Epithelial cell of prostate (primary cell): ENCODE data around the genes ZNF641 and DDX23.

- RRBS: no CpG with 5 or more reads among the region's 2 CpGs
Measured at GRCh38 chr12:47762950-47763332, 4.3 kb upstream of the RAPGEF3 start.

DNA sequence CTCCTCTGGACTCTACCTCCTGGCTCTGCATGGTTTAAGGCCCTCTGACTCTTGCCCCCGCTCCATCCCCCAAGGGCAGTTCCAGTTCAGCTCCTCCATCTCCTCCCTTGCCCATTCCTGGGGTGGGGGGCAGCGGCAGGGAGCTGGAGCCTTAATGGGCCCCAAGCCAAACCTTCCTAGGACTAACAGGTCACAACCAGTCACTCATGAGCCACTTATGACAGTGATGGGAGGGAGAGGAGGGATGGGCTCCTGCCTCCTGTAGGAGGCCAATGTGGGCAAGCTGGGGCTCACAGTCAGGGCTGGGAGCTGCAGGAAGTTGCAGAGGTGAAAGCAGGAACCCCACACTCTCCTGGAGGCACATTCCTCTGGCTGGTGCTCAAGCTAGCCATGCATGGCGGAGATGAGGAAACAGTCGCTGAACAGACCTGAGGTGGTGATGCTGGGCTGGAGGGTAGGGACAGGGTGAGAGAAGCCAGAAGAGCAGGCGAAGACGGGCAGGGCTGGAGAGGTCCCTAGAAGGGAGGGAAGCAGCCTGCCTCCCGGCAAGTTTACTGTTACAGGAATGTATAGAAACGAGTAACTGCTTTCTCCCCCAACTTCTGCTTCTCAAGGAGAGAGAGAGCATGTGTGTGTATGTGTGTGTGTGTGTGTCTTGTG is 5.0 kb upstream of the RAPGEF3 start:
- RRBS: no CpG with 5 or more reads among the region's 8 CpGs

GRCh38 chr12:47811478-47812500 is 7.9 kb downstream of the HDAC7 start:
- RRBS: no CpG with 5 or more reads among the region's 16 CpGs

GRCh38 chr12:47813479-47814557 is 5.9 kb downstream of the HDAC7 start:
- RRBS: no CpG with 5 or more reads among the region's 11 CpGs

DNA sequence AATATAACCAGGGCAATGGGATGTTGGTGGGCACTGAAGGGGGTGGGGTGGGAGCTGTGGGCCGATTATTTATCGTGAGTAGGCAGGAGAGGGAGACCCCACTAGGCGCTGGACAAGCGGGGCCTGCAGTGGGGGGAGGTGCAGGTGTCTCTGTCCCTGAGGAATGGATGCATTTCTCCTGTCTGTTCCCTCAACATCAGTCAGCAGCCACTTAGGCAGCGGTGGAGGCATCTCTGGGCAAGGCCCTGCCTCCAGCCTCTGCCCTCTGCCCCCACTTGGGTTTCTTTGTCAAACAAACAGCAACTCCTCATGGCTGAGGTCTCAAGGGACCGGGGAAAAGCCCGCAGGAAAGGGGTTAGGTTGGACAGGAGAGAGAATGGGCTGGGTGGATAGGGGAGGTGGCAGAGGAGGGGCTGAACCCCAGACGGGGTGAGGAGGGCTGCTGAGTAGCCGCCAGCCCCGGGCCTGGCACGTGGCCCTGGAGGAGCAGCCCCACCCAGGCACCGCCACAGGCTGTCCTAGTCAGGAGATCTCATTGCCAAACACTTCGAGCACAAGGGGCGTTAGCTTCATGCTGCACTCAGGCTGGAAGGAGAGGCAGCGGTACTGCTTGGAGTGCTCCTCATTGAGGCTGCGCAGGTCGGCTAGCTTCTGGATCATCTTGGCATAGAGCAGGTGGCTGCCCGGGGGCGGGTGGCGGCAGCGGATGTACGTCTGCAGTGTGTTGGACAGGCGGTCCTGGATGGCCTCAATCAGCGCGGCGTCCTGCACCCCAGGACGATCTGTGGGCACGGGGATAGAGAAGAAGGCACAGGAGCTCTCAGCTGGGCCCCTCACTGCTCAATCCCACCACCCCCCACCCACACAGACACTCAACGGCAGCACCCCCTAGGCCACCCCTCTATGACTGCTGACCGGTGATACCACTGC is 24.8 kb upstream of the HDAC7 start:
- RRBS: no CpG with 5 or more reads among the region's 30 CpGs

DNA sequence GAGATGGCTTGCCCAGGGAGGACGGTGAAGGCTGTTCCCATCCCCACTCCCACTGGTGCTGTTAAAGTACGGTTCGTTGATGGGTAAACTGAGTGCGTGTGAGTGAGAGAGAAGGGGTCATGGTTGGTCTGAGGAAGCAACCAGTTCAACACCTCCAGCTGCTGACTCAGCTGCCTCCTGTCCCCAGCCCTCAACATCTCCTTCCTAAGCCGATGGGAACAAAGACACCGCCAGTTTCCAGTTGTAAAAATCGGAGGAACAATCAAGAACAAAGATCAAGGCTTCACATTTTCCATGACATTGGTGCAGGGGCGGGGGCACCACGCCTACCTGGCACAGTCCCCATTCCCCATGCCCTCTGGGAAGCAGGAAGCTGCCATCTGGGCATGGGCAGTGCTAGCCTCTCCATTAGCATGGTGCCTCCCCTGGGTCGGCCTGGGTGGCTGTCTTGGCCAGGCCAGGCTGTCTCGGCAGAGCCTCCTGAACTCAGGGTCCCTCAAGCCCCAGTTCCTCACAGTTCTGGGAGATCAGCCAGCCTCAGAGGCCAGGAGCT is 19.8 kb upstream of the TMEM106C start:
- RRBS: no CpG with 5 or more reads among the region's 11 CpGs

GRCh38 chr12:48037802-48038302 is 33.6 kb upstream of the COL2A1 start:
- RRBS: no CpG with 5 or more reads among the region's 5 CpGs

GRCh38 chr12:48122300-48123149 is 3.4 kb downstream of the PFKM start:
- RRBS: no CpG with 5 or more reads among the region's 4 CpGs

GRCh38 chr12:48296306-48297524 is 32.1 kb upstream of the H1-7 start:
- RRBS: no CpG with 5 or more reads among the region's 38 CpGs

- RRBS: 1% methylated on average over 27 of the region's 70 CpGs
Measured at GRCh38 chr12:48350753-48351579, at the start of gene ZNF641. TSS of gene ZNF641 (minus strand) at chr12:48350919.

DNA sequence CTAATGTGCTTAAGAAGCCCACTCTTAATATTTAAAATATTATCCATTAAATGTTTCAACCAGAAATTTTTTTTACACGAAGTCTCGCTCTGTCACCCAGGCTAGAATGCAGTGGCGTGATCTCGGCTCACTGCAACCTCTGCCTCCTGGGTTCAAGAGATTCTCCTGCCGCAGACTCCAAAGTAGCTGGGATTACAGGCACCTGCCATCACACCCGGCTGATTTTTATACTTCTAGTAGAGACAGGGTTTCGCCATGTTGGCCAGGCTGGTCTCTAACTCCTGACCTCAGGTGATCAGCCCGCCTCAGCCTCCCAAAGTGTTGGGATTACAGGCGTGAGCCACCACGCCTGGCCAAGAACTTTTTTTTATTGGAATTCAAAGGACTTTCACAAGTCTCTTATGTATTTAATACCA is 20.0 kb downstream of the KANSL2 start:
- RRBS: no CpG with 5 or more reads among the region's 10 CpGs

DNA sequence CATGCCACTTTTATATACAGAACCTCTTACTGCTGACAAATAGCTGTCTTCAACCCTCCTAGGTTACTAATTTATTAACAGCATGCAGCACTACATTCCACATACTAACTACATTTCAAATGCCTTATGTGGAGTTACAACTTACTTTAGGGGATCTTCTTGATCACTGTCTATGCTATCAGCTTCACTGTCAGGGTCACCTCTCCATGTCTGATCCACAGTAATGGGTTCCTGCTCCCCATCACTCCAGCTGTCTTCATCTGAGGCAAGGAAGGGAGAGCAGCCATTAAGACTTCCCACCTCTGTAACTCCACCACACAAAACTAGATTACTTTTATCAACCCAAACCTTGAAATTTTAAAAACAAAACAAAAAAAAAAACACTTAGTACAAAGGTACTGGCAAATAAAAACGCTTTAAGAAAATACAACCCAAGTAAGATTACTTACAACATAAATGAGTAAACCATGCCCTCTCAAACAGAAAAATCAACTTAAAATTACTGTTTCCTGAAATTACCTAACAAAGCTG is 3.1 kb downstream of the KANSL2 start:
- RRBS: no CpG with 5 or more reads among the region's 1 CpG

DNA sequence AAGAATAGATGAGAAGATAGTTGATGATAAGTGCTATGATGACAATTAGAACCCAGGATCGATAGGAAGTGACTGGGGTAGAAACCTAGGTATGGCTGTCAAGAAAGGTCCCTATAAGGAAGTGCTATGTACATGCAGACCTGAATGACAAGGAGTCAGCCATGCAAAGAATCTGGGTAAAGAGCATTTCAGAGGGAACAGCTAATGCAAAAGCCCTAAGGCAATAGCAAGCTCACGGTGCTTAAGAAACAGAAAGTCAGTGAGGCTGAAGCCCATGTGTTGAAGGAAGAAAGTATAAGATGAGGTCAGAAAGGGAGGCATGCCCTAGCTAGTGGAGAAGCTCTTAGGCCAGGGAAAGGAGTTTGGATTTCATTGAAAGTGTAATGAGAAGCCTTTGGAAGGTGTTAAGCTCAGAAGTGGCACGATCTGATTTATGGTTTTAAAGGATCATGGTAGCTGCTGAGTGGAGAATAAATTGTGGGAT is 6.0 kb upstream of the ADCY6 start:
- RRBS: no CpG with 5 or more reads among the region's 3 CpGs

DNA sequence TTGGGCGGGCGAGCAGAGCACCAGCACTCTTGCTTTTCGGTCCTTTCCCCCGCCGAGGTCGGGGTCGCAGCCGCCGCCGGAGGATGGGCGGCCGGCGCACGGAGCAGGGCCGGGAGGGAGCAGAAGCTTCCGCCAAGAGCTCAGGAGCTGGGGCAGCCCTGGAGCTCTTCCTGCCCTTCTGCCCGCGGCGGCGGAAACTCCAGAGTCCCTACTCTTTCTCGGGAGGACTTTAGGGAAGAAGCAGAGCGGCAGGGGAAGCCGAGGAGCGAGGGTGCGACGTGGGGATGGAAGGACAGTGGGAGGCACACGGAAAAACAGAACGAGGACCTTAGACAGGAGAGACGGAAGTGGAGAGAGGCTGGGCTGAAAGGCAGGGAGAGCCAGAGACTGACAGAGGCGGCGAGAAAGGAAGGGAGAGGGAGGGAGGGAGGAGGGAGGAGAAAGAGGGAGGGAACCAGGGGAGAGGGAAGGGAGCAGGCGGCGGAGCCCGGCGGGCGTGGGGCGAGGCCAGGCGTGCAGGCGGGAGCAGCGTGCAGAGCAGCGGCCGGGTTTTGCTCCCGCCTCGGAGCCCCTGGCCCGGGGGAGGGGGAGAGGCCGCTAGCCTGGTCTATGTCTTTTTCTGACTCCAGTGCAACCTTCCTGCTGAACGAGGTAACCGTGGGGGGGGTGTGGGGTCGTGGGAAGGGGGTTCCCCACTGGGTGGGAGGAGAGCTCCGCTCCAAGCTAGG is 3.1 kb upstream of the CACNB3 start:
- RRBS: 3% methylated on average over 18 of the region's 50 CpGs

DNA sequence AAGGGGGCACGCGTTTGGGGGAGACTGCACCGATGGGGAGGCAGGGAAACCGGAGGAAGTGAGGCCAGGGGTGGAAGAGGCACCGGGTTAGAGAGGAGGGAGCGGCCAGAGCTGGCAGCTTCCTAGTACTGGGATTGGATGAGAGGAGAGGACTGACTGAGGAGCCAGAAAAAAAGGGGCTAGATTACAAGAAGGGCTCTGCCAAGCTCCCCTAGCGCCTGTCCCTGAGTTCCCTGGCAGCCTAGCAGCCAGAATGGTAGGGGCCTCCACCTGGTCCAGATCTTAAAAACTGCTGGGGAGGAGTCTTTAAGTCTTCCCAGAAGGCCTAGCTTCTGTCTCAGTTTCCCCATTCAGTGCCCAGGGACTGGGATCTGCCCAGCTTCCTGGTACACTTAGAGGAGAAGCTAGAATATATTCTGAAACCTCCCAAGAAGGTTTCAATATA is 2.5 kb upstream of the CACNB3 start:
- RRBS: no CpG with 5 or more reads among the region's 7 CpGs

DNA sequence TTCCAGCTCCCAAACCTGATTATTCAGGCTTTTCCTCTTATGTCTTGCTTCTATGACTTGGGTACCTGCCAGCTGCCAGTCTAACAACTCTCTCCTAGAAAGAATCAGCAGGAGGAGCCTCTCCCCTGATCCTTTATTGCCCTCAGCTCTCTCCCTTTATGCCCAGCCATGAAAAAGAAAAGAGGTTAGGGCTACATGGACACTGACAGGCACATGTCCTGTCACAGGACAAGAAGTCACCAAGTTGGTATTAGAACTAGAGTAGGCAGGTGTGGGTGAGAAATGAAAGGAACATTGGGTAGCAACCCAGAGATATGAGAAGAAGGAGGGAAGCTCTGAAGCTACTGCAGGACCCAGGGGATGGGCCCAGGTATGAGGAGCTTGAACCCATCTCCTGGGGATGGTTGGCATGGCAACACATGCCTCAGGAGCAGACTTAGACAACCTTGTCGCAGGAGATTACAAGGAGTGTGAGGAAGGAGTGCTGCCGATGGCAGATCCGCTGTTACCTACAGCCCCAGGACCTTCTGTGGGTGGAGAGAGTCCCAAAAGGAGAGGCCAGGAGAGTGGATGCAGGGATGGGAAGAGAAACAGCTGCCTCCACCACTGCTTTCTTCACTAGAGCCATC is 1.9 kb upstream of the CACNB3 start:
- RRBS: no CpG with 5 or more reads among the region's 3 CpGs

DNA sequence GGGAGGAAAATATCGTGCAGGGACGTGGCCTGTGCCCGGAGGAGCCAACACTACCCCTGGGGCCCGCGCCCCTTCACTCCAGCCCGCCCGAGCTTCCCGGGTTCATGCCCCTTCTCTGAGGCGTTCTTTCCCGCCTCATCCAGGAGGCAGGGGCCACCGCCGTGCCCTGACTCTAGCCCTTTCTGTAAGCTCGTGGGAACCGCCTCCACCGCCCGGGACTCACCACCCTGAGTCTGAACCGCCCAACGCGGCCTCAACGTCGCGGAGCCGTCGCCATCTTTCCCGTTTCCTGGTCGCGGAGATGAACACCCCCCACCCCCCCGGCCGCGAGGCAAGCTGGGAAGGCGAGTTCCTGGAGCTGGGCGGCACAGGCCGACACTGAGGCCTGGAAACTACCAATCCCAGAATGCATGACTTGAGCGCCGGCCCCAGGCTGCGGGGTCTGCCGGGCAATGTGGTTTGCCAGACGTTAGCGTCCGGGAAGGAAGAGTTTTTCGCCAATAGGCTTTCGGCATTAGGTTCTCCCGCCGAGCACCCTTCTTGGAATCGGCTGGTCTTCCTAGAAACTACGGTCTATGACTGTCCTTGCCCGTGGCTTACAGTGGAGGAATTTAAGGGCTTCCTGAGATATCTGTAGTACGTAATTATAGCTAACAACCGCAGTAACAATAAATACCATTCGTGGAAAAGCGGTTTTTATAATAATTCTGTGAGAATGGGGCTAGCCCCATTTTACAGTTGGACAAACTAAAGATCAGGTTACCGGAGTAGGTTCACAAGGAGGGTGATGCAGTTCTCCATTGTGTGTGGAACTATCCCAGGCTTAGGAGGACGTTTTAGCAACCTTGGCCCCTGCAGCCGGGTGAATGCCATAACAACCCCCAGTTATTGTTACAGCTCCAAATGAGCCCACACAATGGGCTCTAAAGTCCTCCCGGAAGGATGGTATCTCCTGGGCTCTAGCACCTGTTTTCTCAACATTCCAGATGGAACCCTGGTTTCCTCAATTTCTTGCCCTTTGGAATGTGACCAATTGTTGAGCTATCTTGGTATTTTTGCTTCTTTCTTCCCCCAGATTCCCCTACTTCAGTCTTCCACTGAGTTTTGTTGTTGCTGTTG is at the start of gene DDX23:
DDX23 (minus strand) TSS at position 303 of the 1,119 bp plus-strand sequence.
- RRBS: under 1% methylated on average over 24 of the region's 55 CpGs

- RRBS: no CpG with 5 or more reads among the region's 8 CpGs
Measured at GRCh38 chr12:48865117-48865592, 515 bp downstream of the RND1 start.

GRCh38 chr12:48883033-48884066 is 17.7 kb upstream of the RND1 start:
- RRBS: no CpG with 5 or more reads among the region's 14 CpGs